Measurements from ENCODE around the genes DNAH7 and CCDC150.

- PRO-cap, result no peak
Measured at GRCh38 chr2:191963512-191963711, 116.5 kb upstream of the CAVIN2 start.

DNA sequence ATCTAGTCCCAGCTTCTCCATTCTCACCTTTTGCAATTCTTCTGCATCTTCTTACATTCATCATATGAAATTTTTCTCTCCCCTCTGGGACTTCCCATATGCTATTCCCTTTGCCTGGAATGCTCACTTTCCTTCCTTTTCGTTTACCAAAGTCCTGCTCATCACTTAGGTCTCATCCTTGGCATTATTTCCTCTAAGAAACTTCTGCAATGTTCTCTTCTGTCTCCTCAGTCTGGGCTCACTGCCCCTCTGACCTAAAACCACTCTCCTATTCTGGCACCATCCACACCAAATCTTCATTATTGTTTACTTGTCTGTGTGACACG lies 118.7 kb upstream of the CAVIN2 start:
- PRO-cap, result no peak

DNA sequence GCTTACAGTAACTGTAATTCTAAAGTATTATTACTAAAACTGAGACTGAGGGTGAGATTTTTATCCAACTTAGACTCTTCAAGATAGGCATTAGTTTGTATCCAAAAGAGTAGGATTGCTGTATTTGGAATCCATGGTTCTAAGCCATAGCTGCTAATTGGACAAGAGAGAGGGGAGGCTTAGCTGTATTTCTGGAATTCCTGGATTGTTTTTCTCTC lies 39.4 kb downstream of the TMEFF2 start:
- PRO-cap, result no peak

GRCh38 chr2:195533766-195534739 lies 123.0 kb upstream of the SLC39A10 start:
- PRO-cap, result no peak

DNA sequence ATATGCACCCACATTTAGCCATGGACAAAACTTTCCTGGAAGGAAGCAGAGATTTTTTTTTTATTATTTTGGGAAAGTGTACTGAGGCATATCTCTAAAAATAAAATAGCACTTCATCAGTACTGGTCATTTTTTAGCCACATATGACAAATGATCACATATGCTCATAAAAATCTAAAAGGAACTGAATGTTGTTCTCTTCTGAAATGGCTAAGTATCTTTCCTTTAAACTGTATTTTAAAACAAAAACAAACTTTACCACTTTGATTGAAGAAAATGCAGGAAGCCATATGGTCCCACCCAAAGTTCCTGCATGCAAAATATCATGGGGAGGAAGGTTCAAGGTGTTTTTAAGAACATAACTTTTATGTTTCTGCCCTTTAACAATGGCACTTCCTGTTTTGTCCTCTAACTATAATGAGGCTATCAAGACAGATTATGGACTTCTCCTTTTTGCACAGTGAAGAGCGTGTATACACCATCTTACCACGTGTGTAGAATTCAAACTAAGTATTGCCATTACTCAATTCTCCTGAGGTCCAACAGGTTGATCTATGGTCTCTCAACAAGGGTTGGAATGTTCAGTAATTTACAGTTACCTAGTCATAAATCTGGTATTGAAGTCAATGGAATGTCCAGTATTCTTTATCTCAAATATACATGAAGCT lies 77.0 kb upstream of the SLC39A10 start:
- PRO-cap, result no peak

DNA sequence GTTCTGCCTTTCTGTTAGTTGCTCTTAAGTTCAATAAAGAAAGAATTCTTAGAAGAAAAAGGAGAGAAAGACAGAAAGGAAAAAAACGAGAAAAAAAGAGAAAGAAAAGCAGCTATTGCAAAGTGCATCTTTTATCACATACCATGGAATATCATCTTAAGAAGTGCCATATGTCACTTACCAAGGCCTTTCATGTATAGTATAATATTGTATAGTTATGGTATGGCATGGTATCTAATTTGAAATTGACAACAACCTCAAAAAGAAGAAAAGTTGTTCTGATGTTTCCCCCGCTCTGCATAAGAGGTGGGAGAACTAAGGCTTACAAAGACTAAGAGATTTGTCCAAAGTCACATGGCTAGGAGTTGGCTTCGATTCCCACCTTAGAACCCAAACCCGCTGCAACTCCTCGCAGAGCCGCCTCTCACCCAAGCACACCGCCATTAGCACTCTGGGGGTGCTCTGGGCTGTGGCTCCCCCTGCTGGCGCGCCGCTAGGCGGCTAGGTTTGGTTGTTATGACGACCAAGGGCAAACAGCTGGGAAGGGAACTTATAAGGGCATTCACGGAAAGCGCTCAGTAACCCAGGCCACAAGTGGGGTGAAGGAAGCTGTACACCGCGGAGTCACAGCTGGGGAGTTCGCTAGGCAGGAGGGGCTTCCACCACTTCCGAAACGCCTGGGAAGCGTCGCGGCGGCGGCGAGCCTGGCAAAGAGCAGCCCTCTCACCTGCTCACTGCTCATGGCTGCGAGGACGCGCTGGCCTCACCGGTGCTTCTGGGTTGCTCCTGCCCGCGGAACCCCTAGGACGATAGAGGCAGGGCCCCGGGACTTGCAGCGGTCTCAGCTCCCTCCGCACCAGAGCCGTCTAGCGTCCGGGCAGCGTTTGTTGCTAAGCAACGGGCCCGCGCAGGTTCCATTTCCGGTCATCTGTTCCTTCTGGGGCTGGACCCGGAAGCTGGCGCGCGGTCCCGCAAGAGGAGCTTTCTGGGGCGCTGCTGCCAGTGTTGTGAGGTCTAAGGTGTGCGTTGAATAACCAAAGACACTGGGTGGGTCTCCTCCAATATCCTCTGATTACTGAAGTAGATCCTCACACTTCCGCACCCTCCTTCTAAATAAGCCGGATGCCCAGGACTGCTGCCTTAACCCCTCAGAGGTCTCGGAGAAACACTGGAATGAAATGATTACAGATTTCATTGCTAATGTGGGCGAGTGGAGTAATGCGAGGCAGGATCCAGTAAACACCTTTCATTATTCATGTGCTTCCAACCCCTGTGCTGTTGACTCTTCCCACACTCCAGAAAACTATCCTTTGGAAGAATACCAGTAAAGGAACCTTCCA lies at the start of gene DNAH7:
Gene DNAH7 (minus strand): TSS at position 868 of the 1,340 bp plus-strand sequence.
- PRO-cap, result bidirectional peak, plus-strand start at position 621 of the sequence, minus-strand start at position 445 of the sequence; bidirectional peak, plus-strand start at position 974 of the sequence, minus-strand start at position 868 of the sequence

- PRO-cap, result no peak
Measured at GRCh38 chr2:196132929-196133293, 38.5 kb downstream of the STK17B start.

- PRO-cap, result no peak
Measured at GRCh38 chr2:196171996-196172437, 639 bp upstream of the STK17B start.

DNA sequence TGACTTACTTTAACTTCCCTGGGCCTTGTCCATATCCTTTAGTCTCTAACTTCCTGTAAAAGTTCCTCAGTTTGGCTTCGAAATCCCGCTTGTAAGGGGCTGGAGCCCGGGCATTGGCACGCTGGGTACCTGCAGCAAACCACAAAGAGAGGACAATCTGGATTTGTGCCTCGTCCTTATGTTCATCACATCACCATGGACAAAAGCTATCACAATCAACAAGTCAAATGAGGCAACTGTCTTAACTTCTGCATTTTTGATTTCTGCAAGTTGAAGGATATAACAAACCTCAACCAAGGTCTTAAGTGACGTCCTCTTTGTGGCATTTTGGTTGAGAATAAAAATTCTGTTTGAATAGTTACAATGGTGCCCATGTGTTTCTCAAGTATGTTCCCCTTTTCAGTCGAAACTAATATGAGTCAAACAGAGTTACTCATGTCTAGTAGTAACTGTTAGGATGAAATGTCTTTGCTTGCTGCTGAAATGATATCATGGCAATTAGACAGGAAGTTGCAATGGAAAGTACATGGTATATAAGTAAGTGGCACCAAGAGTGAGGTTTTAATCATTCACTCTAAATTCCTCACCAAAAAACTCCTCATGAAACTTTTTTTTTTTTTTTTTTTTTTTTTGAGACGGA lies 70.8 kb upstream of the STK17B start:
- PRO-cap, result bidirectional peak, plus-strand start at position 564 of the sequence, minus-strand start at position 201 of the sequence

GRCh38 chr2:196268060-196268343 lies 96.6 kb upstream of the STK17B start:
- PRO-cap, result no peak

GRCh38 chr2:196278192-196278921 lies 107.0 kb upstream of the STK17B start:
- PRO-cap, result no peak

GRCh38 chr2:196400073-196400678 lies 193.2 kb downstream of the HECW2 start:
- PRO-cap, result no peak

DNA sequence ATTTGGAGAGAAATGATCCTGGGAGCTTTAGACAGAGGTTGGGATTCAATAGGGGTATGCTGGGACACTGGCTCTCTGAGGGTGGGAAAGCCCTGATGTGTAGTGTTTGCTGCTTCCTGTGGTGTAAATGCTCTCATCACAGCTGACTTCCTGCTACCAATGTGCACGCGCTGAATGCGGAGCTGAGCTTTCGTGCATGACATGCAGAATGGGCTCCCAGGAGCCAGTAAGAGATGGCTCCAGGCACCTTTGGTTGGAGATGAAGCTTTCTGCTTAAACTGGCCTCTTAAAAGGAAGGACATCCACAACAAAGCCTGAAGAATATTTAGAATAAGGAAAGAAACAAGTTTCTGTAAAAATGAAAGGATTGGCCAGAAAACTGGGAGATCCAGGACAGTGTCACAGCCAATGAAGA lies 177.9 kb downstream of the HECW2 start:
- PRO-cap, result no peak

DNA sequence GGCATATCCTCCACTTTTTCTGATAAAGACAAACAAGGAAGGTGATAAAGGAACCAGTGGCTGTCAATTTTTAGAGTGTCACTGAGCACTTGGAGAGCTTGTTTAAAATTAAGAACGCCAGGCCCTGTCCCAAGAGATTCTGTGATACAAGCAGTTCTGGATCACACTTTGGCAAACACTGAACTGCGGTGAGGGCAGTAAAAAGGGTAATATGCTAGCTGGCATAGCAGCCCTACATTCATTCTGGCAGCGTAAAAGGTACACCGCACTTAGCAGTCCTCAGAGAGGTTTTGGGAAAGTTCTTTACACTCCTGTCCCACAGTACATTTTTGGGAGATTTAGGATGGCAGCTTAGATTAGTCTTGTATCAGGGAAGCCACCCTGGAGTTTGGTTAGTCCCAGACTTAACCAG lies 55.2 kb downstream of the HECW2 start:
- PRO-cap, result no peak

GRCh38 chr2:196639227-196640031 lies at the start of gene CCDC150:
CCDC150 (plus strand) TSS chr2:196639715.
- PRO-cap, result unidirectional peak, plus-strand start at chr2:196639715

DNA sequence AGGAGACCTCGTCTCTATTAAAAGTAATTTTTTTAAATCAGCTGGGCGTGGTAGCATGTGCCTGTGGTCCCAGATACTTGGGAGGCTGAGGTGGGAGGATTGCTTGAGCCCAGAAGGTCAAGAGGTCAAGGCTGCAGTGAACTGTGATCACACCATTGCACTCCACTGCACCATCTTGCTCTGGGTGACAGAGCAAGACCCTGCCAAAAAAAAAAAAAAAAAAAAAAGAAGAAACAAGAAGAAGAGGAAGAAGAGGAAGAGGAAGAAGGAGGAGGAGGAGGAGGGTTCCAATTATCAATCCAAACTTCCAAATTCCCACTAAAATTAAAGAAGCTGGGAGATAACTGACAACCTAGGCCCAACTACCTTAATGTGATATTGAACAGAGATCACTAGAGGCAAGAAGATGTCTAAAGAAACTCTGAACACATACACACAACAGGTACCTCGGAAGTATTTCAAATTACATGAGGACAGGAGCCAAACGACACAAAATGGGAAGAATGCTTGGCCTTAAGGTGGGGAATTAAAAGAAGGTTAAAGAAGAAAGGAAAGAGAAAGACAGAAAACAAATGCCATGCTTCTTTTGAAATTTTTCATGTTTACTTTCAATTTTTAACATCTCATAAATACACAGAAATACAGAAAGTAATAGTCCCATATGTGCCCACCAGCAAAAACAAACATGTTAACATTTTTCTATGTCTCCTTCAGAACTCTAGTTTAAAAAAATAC lies 157.4 kb downstream of the ANKRD44 start:
- PRO-cap, result no peak

DNA sequence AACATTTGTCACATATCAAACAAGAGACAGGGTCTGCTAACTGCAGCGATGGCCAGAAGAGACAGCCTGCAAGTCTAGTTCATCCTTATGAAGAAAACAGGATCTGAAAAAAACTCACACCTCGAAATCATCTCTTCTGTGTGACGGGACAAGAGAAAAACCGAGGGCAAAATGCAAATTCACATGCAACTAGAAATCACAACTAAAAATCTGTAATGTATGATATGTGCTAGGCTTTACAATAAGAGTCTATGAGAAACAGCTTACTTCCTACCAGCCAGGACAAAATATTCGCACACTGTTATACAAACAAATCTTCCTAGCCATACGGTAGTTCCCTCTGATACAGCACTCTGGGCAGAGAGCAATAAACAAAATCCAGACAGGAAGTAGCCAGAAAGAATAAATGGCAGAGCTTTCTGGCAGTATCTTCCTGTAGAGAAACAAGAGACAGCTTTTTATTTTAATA lies 48.7 kb downstream of the ANKRD44 start:
- PRO-cap, result bidirectional peak, plus-strand start at position 330 of the sequence, minus-strand start at position 63 of the sequence

DNA sequence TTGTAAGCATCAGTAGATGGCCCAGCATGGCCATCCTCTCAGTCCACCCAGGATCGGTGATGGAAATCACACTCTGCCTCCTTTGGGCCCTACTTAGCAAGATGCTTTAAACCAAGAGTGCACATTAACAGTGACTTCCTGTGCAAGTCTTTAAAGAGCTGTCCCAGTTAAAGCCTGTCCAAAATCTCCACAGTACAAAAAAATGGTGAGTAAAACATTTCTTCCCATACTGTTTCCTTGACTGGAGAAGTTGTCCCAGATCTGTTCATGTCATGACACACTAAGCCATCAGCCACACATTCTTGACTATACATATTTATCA lies 17.9 kb downstream of the ANKRD44 start:
- PRO-cap, result no peak

DNA sequence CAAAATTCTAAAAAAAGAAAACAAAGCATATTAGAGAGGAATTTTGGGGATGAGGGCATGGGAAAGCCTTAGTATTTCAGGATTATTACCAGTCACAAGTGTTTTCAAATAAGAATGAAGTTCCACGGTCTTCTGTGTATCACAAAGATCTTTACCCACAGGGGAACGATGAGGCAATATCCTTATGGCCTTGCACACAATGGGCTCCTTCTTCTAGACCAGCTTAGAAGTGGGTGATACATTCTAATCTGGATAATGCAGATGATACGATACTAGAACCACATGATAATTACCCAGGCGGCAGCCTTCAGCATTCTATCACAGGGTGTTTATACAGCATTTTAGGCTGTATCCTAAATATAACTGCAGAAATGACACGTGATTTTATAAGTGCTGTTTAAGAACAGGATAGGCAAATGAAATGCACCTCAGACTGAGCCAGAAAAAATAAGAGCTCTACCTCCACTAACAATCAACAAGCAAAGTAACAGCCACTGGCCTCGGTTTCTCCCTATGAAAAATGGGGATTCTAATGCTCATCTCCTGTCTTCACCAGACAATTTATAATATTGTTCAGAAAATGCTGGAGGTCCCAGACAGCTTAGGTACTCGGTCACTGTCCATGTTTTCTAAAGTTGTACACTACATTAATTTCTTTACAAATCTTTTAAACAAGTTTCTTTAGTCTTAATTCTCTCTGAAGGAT lies 16.9 kb downstream of the ANKRD44 start:
- PRO-cap, result no peak

- PRO-cap, result no peak
Measured at GRCh38 chr2:197307326-197307762, 3.2 kb downstream of the ANKRD44 start.

Measured in vermiform appendix (tissue), 1 donor.